Mucosa of descending colon (tissue), 1 donor: ENCODE measurements around the genes KLHL24 and ALG3.

- PRO-cap, result no peak
Measured at GRCh38 chr3:182835866-182836762, 42.8 kb downstream of the ATP11B start.

GRCh38 chr3:182890699-182891262, 89.6 kb downstream of the DCUN1D1 start:
- PRO-cap, result no peak

DNA sequence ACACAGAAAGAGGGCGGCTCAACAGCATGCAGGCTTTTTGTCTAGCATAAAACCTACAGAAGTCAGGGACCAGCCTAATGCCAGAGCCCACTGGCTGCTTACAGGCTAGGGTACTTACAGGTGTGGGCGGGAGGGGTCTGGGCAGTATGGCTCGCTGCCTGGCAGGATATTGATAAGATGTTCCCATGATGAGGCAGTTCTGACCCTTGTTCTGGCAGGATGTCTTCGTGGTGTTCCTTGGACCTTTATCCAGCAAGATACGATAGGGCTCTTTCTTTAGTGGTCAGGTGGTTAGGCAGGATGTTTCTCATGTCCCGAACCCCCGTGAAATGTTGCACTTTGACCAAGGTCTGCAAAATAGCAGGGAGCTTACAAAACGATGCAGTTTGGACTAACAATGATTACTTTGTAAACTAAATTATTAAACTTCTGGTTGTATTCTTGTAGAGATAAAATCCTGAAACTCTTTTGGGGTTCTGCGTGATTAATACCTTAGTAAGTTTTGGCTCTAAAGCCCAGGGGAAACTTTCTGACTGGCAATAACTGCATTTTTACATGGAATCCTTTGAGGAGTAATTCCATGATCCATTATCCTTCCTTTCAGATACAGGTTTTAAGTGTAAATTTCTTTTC, 84.6 kb downstream of the DCUN1D1 start:
- PRO-cap, result no peak

DNA sequence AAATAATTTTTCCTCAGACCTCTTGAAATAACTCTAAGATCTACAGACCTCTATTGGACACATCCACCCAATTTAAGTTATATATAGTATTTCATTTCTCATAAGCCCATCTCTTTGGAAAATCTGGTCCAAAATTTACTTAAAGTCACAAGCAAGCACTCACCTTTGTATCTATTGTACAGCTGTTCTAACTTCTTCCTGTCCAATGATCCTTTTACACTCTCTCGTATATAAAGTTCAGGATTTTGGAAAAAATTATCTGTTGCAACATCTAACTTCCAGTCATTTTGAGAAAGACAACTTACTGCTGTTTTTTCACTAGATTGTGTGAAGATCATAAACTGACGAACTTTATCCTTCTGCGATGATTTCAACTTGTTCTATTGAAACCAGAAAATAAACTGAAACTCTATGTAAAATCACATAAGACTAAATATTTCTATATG, 14.9 kb downstream of the DCUN1D1 start:
- PRO-cap, result no peak

DNA sequence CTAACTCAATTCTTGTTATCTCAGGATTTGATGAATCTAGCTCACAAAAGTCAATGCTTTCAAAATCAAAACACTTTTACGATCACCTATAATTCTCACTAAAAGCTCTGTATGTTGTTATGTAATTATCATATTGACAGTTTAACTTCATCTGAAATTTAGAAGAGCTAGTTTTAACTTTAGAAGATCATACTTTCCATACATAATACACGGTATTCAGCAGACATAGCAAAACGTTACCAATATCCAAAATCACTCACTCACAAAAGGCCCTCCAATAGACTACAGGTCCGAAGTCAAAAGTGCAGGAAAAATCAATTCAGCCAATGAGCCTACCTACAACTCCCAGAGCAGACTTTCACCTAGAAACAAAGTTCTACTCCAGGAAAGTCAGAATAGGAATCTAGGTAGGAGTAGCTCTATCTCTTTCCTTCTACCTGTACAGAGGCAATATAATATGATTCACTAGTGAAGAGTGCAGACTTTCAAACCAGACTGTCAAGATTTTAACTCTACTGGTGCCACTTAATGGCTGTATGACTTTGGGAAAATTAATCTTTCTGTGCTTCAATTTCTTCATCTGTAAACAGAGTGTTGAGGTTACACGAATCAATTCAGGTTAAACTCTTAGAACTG, 9.6 kb downstream of the DCUN1D1 start:
- PRO-cap, result no peak

DNA sequence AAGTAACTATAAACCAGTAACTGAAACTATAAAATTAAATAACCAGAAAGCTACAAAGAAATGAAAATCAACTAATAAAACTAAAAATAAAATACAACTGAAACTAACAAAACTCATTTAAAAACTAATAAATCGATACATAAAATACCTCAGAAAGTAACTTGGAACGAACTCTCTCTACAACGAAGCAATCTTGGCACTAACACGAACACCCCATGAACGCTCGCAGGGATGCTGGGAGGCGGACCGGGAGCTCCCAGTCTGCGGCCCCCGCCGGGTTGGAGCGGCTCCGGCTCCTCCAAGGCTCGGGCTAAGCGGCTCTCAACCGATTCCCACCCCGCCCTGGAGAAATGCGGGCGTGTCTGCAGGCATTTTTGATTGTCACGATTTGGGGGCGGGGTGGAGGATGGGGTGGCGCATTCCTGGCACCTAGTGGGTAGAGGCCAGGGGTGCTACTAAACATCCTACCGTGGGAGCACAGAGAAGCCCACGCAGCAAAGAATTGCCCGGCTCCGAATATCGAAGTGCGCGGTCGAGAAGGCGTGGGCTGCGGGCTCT, 16.1 kb upstream of the LAMP3 start:
- PRO-cap, result no peak

- PRO-cap, result no peak
Measured at GRCh38 chr3:183179150-183180023, 16.9 kb upstream of the LAMP3 start.

GRCh38 chr3:183210486-183210813, 42.6 kb upstream of the B3GNT5 start:
- PRO-cap, result no peak

GRCh38 chr3:183315535-183316260, 62.6 kb downstream of the B3GNT5 start:
- PRO-cap, result bidirectional peak, plus-strand start at chr3:183315999, minus-strand start at chr3:183315937

DNA sequence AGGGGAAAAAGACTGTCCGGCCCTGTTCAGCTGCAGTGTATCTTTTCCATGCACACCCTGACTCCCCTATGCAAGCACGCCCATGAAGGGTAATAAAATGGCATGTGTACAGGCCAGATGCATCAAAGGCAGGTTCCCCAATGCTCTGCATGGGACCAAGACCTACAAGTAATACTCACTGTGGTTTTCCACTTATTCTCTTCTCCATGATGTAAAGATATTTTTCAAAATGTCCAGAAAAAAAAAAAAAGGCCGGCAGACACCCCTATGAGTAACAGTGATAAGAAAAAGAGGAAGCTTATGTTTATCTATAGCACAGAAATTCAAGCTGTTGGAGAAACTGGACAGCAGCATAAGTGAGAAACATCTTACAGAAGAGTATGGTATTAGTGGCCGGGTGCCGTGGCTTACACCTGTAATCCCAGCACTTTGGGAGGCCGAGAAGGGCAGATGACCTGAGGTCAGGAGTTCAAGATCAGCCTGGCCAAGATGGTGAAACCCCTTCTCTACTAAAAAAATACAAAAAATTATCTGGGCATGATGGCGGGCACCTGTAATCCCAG, 70.7 kb downstream of the MCF2L2 start:
- PRO-cap, result no peak

DNA sequence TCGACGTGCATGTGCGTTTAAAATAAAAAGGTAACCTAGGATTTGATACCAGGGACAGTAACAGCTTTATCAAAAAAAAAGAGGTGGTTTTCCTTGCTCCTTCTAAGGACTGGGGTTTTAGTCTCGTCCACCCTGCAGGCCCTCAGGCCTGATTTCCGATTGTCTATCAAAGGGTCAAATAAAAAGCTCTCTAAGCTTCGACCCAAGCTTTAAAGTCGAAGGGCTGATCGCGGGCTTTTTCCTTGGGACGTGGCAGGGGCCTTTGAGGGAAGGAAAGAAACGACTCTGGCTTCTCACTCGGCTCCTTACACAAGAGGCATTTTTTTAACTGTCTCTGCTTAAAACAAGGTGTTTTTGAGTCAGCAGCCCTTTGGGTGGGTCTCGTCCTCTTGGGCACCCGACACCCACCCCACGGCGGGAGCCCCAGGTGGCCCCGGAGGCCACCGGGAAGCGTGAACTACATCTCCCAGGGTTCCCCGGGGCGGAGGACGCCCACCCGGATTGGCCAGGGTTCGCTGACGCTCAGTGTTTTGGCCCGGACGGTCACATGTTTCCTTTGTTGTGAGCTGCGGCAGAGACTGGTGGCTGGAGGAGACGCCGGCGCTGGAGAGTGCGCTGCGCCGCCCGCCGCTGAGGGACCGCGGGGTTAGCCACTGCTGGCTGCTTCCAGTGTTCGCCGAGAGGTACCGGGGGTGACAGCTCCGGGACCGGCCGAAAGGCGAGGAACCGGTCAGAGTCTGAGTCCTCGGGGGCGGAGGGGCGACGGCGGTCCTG, at the start of gene KLHL24:
TSS of gene KLHL24 (plus strand) at position 559 of the 774 bp plus-strand sequence.
- PRO-cap, result bidirectional peak, plus-strand start at position 574 of the sequence, minus-strand start at position 429 of the sequence

DNA sequence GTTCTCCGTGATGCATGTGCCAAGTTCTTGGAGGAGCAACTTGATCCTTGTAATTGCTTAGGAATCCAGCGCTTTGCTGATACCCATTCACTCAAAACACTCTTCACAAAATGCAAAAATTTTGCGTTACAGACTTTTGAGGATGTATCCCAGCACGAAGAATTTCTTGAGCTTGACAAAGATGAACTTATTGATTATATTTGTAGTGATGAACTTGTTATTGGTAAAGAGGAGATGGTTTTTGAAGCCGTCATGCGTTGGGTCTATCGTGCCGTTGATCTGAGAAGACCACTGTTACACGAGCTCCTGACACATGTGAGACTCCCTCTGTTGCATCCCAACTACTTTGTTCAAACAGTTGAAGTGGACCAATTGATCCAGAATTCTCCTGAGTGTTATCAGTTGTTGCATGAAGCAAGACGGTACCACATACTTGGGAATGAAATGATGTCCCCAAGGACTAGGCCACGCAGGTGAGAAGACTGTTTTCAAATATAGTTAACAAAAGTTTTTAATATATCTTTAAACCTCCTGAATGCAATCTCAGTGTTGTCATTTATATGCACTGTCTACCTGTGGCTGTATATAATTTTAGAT, 15.5 kb downstream of the KLHL24 start:
- PRO-cap, result no peak

DNA sequence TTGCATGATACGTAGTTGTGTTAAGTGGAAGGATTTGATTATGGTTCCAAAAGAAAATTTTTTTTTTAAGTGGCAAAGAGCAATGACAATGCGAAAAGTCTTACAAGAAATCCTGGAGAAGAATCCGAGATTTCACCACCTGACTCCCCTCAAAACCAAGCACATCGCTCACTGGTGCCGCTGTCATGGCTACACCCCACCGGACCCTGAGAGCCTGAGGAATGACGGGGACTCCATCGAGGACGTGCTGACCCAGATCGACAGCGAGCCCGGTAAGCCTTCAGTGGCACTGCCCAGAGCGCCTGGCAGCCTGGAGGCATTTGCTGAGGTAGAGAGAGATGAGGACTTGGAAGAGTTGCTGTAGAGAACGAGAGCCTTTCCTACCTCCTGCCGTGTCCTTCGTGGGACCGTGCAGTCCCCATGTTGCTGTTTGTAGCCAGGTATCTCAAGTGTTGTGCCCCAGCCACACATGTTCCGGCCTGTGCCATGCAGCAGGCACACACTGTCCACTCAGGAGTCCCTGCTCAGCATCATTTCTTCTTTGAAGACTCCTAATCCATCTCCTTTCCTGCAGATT, 21.4 kb downstream of the MAP6D1 start:
- PRO-cap, result no peak

- PRO-cap, result no peak
Measured at GRCh38 chr3:183883087-183883361, 1.7 kb downstream of the PARL start.

- PRO-cap, result no peak
Measured at GRCh38 chr3:184137610-184138329, 2.6 kb downstream of the EIF2B5 start.

DNA sequence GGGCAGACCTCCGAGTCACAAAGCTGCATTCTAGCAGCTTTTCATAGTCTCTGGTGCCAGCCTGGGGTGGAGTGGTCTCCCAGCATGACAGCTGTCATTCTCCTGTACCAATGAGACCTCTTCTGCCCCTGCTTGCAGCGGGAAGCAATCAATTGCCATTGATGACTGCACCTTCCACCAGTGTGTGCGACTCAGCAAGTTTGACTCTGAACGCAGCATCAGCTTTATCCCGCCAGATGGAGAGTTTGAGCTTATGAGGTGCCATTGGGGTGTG, 4.5 kb upstream of the ABCF3 start:
- PRO-cap, result no peak

DNA sequence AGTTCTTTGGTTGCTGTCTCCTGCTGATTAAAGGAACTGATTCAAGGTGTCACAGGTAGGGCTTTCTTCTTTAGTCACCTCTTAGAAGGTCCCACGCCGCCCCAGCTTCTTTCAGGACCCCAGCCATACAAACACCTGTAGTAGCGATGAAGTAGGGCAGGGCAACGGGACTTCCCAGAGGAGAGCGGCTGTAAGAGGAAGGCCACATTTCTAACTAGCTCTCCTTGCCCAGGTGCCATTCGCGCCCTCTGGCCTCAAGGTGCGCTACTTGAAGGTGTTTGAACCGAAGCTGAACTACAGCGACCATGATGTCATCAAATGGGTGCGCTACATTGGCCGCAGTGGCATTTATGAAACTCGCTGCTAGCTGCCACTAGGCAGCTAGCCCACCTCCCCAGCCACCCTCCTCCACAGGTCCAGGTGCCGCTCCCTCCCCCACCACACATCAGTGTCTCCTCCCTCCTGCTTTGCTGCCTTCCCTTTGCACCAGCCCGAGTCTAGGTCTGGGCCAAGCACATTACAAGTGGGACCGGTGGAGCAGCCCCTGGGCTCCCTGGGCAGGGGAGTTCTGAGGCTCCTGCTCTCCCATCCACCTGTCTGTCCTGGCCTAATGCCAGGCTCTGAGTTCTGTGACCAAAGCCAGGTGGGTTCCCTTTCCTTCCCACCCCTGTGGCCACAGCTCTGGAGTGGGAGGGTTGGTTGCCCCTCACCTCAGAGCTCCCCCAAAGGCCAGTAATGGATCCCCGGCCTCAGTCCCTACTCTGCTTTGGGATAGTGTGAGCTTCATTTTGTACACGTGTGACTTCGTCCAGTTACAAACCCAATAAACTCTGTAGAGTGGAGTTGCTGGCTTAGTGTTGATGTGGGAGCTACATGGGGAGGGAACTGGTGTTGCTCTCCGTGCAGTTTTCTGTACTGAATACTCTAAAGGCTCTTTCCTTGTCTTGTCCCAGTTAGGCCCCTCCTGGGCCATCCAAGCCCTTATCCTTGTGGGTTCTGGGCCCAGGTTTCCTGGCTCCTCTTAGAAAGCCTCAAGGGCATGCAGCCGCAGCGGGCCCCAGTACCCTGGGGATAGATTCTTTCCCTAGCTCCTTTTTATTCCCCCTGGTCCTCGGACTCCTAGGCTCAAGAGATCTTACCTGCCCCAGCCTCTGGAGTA, 2.4 kb upstream of the ABCF3 start:
- PRO-cap, result no peak

DNA sequence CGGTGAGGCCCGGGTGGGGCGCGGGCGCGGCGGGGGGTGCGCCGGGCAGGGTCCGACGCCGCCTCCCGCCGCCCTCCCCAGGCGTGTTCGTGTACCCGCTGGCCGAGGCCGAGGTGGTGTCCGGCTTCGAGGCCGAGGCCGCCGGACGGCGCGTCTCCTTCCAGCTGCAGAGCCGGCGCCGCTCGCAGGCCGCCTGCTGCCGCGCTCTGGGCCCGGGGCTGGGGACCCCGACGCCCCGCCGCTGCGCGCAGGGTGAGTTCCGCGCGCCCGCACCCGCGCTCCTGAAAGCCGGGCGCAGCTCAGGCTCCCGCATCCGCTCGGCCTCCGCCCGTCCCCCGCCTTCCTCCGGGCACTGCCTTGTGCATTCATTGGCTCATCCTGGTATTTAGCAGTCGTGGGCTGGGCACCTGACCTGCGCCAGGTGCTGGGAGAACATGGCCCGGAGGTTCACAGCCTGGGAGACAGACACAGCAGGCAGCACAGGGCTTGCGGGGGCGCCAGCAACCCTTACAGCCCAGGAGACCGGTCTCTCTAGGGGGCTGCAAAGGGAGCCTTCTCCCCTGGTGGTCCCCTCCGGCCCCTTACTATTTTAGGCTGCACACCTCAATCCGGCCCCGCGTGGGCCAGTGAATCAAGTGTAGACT, 1.4 kb downstream of the VWA5B2 start:
- PRO-cap, result no peak

DNA sequence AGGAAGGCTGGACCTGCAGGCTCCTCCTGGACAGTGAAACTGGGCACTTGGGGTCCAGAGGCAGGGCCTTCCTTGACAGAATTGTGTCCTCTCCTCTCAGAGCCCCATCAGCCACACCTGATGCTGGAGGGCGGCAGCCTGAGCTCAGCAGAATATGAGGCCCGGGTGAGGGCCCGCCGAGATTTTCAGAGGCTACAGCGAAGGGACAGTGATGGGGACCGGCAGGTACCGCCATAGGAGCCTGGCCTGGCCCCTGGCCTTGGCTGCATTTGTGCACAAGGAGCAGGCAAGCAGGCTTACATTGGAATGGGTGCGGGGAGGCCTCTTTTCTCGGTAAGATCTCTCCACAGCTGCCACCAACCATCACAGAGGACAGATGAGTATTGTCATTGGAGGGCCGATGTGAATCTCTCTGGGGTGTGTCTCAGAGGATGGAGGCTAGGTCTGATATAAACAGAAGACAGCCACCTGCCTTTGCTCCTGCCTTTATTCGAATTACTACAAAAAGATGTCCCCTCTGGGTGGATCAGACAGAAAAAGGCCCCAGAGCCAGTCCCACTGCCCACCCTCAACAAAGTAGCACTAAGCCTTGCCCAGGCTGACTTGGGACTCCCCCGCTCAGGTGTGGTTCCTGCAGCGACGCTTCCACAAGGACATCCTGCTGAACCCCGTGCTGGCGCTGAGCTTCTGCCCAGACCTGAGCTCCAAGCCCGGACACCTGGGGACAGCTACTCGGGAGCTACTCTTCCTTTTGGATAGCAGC, 5.3 kb downstream of the VWA5B2 start:
- PRO-cap, result no peak

- PRO-cap, result bidirectional peak, plus-strand start at chr3:184249015, minus-strand start at chr3:184248943
Measured at GRCh38 chr3:184248153-184249115, at the start of gene ALG3. TSS of gene ALG3 (minus strand) at chr3:184248962.